Smooth muscle cell (in vitro differentiated cells): Measurements from ENCODE around the genes DROSHA and PDZD2.

- RAMPAGE, long total RNA, result no peak
Observed at GRCh38 chr5:16474483-16475388, 9.1 kb upstream of the ZNF622 start.

DNA sequence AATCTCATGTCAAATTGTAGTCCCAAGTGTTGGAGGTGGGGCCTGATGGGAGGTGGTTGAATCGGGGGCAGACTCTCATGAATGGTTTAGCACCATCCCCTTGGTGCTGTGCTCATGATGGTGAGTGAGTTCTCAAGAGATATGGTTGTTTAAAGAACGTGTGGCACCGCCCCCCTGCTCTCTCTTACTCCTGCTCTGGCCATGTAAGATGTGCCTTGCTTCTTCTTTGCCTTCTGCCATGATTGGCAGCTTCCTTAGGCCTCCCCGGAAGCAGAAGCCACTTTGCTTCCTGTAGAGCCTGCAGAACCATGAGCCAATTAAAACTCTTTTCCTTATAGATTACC lies 28.7 kb upstream of the ZNF622 start:
- RAMPAGE, long total RNA, result no peak

GRCh38 chr5:16528248-16528727 lies 62.7 kb upstream of the ZNF622 start:
- RAMPAGE, long total RNA, result no peak

DNA sequence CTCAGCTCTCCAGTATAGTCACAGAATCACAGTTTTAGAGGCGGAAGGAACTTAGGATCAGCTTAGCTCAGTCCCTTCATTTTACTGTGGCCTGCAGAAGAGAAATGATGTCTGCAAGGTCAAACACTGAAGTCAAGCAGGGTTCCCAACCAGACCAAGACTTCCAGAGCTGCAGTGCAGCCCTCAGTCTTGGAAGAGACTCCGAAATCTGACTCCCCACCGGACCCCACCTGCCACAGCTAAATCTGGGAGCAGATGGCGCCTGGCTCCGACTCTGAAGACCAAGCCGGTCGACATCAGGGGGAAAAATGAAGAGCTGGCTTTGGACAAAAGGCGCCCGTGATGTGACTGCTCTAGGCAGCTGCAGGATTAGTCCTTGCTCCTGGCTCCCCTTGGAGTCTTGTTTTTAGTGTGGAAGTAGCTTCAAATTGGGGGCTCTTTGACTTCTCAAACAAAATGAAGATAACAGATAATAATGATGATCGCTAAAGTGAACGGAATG lies 72.4 kb upstream of the ZNF622 start:
- RAMPAGE, long total RNA, result no peak

DNA sequence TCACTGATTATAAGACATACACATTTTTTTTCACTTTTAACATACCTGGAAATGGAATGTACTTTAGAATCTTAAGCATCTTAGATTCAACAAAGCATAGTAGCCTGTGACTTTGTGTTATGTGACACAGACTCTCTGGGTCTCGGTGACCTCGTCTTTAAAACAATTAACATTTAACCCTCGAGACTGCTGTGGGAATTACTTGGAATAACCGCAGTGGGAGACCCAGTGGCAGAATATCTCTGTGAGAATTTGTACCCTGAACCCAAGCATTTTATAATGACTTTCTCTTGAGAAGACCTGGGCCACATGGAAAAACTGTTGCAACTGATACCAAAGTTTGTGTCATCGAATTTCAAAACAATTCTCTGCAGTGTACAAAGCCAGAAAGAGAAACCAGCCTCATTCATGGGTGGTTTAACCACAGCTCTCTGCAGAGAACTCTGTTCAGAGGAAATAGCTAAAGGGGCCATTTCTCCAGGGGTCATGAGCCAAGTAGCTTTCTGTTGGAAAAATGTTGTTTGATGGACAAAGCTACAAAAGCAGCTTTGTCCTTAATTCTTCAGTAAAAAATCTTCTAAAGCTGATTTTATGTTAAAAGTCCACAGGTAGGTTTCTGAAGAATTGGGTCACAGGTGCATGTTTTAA lies 10.0 kb upstream of the RETREG1 start:
- RAMPAGE, long total RNA, result no peak

GRCh38 chr5:16764132-16764642 lies 147.4 kb upstream of the RETREG1 start:
- RAMPAGE, long total RNA, result no peak

DNA sequence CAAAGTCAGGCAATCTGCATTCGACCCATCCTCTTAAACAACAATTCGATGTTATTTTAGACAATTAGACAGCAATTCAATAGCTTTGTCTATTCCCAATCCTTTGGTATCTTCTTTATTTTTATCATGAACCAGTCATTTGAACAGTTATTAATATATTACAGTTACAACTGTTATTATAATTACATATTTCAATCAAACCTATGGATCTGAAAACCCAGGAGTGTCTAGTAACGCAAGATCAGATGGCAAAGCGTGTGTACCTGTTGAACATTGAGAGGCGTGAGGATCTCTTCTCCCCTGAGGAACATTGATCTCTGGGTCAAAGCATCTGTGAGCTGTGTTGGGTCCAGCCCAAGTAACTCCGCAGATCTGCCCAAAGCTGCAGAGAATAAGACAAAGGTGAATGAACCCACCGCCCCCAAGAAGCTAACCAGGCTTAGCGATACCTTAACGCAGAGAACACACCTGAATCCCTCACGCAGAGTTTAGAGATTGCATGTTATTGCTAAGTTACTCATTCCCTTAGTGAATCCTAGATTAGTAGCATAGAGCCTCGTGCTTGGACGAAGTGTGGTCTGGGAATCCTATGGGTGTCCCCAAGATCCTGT lies 149.1 kb upstream of the RETREG1 start:
- RAMPAGE, long total RNA, result no peak

DNA sequence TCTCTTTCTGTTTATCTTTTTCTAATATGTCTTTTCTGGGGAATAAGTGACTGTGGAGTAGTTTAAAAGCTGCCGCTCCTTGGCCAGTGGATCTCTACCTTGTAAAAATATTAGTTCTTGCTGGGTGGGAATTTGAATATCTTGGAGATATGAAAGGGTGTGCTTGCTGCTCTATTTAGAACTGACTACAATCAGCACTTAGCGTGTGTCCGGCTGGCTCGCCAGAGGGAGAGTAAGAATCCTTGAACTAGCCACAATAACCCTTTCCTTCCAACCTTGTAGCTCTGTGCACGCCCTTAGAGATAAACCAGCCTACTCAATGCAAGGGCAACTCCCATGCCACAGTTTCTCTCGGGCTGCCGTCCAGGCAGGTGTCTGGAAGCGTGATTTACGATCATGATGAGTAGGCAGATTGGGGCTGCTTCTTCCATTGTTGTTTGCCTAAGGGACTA lies 133.8 kb upstream of the MYO10 start:
- RAMPAGE, long total RNA, result no peak

- RAMPAGE, long total RNA, result no peak
Observed at GRCh38 chr5:17216462-17216699, 1.1 kb upstream of the BASP1 start.

DNA sequence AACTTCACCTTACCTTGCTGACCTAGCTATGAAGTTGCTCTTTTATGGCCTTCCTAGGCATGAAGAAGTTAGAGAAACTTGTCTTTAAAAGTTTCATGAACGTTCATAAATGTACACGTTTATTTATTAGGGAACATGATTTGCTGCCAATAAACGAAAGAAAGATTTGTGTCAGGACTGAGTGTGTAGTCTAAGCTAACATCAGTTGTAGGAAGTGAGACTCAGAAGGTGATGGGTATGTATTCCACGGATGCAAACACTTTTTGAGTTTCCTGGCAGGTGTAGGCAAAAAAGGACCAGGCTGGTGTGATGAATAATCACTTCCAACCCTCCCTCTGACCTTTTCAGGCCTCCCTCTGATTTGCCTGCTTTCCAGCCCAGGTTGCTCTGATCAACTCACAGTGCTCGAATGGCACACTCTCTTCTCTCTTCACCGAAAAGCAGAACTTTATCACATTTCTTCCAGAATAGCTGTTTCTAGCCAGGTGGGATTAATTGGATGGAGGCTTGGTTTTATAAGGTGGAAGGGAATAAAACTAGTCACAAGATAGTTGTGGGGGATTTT lies 51.8 kb downstream of the BASP1 start:
- RAMPAGE, long total RNA, result no peak

GRCh38 chr5:17368039-17368361 lies 123.9 kb downstream of the H3Y2 start:
- RAMPAGE, long total RNA, result no peak

GRCh38 chr5:17443803-17444258 lies 48.0 kb downstream of the H3Y2 start:
- RAMPAGE, long total RNA, result no peak

DNA sequence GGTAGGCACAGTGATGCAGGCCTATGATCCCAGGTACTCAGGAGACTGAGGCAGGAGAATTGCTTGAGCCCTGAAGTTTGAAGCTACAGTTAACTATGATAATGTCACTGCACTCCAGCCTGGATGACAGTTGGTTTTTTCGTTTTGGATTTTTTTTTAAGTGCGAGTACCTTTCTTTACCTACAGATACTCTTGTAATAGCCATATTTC lies 863.5 kb upstream of the H3Y1 start:
- RAMPAGE, long total RNA, result no peak

DNA sequence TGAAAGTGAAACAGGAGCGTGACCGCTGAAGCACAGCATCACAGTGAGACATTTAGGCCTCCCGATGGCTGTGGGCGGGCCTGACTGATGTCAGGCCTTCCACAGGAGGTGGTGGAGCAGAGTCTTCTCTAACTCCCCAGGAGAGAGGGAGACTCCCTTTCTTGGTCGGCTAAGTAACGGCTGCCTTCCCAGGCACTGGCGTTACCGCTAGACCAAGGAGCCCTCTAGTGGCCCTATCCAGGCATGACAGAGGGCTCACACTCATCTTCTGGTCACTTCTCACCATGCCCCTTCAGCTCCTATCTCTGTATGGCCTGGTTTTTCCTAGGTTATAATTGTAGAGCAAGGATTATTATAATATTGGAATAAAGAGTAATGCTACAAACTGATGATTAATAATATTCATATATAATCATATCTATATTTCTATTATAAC lies 1042.9 kb upstream of the H3Y1 start:
- RAMPAGE, long total RNA, result no peak

DNA sequence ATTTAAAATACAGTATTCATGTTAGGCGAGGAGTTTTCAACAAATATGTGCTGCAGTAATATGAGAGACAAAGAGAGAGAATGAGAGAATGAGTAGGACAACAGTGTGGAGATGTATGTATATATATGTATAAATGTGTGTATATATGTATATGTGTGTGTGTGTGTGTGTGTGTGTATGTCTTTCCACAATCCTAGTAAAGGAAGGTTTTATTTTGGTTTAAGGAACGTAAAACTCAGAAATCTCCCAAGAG lies 440.9 kb upstream of the CDH10 start:
- RAMPAGE, long total RNA, result no peak

- RAMPAGE, long total RNA, result no peak
Observed at GRCh38 chr5:25119630-25119966, 474.8 kb upstream of the CDH10 start.

DNA sequence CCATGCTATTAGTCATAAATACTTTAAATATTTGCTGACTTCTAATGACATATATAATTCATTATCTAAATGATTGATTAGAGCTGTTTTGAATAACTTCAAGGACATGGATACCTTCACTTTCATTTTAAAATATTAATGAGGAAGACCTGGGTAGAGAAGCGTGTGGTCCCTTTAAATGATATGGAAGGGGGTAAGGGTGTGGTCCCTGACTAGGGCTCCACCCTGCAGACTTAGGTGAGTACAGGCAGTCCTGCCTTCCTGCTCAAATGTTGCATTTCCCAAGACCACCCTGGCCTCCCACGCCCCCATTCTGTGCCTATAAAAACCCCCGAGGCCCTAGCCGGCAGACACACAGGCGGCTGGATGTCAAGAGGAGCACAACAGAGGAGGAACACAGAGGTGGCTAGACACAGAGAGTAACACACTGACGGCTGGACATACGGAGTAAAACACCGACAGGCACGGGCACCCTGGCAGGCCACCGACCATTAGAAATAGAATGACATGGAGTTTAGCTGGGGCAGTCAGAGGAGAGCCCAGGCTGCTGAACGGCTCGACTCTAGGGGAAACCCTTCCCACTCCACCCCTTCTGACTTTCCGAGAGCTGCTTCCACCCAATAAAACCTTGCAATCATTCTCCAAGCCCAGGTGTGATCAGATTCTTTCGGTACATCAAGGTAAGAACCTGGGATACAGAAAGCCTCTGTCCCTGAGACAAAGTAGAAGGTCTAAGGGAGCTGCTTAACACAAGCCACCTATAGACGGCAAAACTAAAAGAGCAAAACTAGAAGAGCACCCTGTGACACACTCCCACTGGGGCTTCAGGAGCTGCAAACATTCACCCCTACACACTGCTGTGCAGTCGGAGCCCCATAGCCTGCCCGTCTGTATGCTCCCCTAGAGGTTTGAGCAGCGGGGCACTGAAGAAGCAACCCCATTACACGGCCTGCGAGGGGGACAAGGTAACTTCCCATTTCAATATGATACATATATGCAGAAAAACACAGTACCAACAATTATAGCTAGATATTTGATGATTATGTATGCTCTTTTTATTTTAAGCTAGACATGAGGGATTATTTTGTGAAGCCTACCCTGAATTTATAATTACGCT lies 179.3 kb upstream of the CDH9 start:
- RAMPAGE, long total RNA, result no peak

- RAMPAGE, long total RNA, result start-site peak on the minus strand at chr5:31532059-31532098, 123 and 292 reads in 2 replicates; start-site peak on the plus strand at chr5:31532297-31532326, 424 and 45 reads in 2 replicates
Observed at GRCh38 chr5:31531429-31532659, at the start of gene DROSHA. Gene DROSHA, minus strand, starts transcription at chr5:31532093.

DNA sequence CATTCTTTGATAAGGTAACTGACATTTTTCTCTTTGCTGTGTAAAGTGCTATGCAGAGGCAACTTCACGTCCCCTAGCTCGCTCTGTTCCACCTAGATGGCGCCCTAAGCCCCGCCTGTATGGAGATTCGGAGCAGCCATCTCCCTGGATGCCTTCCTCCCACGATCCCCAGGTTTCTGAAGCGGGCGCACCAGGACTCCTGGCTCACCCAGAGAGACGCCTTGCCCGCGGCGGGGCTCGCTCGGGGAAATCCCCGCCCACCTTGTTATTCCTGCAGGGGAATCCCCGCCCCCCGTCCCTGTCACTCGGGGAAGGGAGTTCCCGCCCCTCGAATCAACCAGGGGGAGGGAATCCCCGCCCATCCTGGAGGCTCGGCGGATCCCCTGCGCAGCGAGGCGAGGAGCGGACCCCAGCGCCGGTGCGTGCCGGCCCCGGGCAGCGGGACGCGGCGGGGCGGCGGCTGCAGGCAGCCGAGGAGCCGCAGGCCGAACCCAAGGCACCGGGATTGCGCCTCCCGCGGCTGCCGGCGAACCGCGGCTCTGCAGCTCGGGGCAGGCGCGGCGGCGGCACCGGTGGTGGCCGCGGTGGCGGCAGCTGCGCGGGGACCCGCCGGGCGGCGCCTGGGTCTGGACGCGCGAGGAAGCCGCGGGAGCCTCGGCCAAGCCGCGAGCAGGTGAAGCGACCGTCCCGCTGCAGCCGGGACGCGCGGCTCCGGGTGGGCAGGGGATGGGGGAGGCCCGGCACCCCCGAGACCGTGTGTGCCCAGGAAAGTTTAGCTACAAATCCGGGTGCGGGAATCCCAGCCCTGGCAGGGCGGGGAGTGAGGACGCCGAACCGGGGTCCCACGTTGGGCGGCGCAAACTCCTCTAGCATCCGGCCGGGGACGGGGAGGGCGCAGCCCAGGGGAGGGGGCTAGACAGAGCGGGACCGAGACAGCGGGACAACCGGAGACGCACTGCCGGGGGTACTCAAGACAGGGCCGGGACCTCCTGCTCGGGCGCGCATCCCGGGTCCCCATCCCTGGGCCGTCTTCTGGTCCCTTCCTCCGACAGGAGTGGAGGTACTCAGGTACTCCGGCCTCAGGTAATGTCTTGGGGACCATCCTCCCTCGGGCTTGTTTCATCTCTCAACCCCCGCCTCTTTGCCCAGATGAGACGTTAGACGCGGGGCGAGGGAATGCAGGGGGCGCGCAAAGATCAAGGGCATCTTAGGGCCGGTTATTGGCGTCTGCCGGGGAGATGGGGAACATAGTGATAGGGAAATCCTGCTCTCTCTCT lies at the start of gene PDZD2:
Gene PDZD2, plus strand, starts transcription at position 367 of the 1,277 bp plus-strand sequence.
- RAMPAGE, long total RNA, result no peak

GRCh38 chr5:32071676-32072059 lies 102.5 kb downstream of the GOLPH3 start:
- RAMPAGE, long total RNA, result no peak